Neural cell (in vitro differentiated cells): ENCODE measurements around the genes NOXRED1 and NRXN3.

DNA sequence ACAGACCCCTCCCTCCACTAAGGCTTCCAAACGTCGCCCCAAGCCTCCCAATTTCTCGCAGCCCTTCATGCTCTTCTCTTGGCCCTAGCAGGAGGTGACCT lies 484 bp downstream of the GSTZ1 start:
- RAMPAGE, long total RNA = no peak

DNA sequence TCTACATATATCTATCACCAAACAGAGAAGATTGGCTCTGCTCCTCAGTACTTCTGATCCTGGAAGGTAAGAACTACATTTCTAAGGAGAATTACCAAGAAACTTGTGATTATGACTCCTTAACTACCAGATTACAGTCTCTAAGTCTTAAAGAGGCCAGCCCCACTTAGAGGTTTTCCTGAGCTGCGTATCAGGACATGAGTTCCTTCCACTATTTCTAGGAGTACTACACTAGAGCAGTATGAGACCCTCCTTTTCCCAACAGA lies at the start of gene NOXRED1:
Gene NOXRED1, minus strand, starts transcription at position 71 of the 266 bp plus-strand sequence.
- RAMPAGE, long total RNA = no peak

DNA sequence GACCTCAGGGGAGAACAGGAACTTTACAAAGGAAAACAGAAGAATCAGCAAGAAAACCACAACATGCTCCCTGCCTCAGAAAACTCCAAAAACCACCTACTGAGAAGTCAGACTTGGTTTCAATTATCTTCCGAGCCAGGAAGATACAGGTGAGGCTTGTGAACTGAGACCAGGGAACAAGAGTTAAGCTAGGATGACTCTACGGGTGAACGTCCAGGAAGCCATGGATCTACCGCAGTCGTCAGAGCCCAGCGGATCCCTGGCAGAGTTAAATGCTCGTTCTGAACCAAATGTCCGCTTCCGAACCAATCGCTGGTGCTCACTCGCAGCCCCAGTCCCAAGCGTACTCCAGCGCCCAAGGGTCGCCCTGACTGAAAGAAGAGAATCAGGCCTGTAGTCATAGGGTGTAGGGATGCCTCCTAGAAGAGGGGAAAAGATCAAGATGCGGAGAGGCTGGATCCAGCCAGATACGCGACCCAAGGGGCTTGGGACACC lies 359 bp downstream of the VIPAS39 start:
- RAMPAGE, long total RNA = no peak

GRCh38 chr14:77988986-77989396 lies 181.2 kb upstream of the NRXN3 start:
- RAMPAGE, long total RNA = no peak

DNA sequence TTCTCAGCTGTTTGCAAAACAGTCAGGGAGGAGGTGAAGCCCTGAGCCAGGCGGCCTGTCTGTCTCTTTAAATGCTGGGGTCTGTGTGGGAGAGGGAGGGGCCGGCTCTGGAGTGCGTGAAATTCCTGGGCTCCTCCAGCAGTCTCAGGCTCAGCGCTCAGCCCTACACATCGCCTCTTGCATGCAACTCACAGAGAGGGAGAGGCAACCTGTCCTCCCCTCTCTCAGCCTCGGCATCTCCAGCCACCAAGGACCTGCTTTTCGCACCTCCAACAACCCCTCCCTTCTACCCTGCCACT lies at the start of gene NRXN3:
Gene NRXN3, plus strand, starts transcription at position 141 of the 299 bp plus-strand sequence.
- RAMPAGE, long total RNA = start-site peak on the plus strand centred at position 220 of the sequence, 161 bp wide, 823 and 1,880 reads in 2 replicates

DNA sequence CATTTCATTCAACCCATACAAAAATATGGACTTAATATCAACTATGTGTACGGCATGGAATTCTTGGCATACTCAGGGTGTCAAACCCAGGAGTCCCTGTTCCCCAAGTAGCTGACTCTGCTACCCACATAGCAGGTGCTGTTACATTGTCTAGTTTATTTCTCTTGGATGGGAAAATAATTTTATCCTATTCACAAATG lies 235.5 kb downstream of the NRXN3 start:
- RAMPAGE, long total RNA = no peak

- RAMPAGE, long total RNA = no peak
These were observed 396.3 kb downstream of the NRXN3 start for GRCh38 chr14:78566435-78566944.

DNA sequence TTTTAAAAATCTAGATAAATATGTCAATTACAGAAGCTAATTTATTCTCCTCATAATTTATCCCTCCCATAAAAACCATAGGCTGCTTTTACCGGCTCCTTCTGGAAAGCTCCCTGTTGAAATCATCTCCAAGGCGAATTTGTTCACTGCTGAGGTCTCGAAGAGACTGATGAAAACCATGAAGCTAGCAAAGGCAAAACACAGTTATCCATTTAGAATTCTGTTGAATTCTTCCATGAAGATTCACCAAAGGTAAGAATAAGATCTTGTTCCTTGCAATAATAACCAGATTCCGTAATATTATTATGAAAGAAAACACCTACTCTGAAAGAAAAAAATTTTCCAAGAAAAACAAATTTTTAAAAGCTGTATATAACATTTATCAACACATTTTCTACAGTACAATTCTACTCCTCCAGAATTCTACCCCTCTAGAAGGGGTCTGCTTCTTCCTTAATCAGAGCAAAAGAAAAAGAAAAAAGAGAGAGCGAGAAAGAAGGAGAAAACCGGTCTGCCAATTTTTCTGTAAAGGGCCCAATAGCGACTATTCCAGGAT lies 41.6 kb downstream of the CEP128 start:
- RAMPAGE, long total RNA = no peak

DNA sequence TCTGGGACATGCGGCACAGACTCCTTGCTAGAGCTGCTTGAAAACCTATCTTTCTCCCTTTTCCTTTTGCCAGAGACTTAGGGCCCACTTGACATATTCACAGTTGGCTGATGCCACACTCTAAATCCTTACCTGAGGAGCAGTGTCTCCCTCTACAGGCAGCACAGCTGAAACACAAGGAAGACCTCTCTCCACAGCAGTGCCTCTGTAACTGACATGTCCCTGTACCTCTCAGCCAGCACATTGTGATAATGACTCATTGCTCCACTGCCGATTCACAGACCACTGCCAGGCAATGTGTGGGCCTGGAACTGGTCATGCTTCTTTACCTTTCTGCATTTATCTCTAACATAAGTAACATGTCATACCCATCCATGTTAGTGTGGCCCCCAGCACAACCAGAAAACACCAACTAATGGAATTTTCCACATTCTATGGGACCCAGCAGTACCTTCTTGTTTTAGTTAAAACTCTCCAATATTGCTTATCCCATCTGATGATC lies 56.6 kb downstream of the GTF2A1 start:
- RAMPAGE, long total RNA = no peak

DNA sequence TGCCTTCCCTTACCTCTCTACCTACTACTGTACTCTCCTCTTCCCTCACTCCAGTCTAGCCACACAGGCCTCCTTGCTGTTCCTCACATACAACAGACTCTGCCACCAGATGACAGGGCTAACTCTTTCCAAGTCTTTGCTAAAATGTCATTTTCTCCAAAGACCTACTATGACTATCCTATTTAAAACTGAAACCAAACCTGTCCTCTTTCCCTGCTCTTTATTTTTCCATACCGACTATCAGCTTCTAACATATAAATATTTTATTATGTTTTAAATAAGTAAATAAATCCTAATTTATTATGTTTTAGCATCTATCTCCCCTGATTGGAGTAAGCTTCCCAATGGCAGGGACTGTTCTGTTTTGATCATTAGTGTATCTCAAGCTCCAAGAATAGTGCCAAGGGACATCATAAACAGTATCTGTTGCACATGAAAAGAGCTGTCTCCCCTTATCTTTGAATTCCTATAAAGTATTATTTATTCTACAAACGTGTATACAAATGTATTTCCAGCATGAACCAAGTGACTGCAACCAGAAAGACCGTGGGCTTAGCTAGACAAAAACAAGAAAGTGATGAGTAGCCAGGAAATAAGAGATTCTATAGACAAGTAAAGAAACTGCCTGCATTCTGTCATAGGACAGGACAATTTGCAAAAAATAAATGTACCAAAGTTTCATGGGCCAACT lies 37.8 kb downstream of the GTF2A1 start:
- RAMPAGE, long total RNA = no peak

- RAMPAGE, long total RNA = no peak
These were observed 15.2 kb downstream of the GTF2A1 start for GRCh38 chr14:81205670-81205915.

GRCh38 chr14:81749201-81749712 lies 215.6 kb upstream of the SEL1L start:
- RAMPAGE, long total RNA = no peak

DNA sequence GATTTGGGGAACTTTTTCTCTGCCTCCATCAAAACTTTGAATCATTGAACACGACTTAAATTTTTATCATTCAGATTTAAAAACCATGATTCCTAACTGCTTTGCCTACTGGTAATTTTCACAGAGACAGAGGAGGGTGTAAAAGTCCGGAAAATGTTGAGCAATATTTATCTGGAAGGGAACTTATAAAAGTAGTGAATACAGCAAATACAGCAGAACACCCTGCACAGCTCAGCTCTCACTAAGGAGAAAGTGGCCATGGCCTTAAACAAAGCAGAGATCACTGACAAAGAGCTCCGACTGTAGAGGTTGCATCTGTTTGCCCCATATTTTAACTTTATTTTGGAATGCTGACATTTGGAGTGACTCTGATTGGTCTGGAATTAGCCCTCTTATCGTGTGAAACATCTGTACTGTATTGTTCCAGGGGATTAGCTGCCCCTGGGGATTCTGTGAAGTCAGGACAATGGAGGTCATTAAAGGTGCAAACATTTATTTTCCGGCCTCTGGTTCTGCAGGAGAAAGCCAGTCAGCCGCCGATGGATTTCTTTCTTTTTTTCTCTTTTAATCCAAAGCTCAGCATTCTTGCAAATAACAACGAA lies 1275.7 kb upstream of the FLRT2 start:
- RAMPAGE, long total RNA = no peak

DNA sequence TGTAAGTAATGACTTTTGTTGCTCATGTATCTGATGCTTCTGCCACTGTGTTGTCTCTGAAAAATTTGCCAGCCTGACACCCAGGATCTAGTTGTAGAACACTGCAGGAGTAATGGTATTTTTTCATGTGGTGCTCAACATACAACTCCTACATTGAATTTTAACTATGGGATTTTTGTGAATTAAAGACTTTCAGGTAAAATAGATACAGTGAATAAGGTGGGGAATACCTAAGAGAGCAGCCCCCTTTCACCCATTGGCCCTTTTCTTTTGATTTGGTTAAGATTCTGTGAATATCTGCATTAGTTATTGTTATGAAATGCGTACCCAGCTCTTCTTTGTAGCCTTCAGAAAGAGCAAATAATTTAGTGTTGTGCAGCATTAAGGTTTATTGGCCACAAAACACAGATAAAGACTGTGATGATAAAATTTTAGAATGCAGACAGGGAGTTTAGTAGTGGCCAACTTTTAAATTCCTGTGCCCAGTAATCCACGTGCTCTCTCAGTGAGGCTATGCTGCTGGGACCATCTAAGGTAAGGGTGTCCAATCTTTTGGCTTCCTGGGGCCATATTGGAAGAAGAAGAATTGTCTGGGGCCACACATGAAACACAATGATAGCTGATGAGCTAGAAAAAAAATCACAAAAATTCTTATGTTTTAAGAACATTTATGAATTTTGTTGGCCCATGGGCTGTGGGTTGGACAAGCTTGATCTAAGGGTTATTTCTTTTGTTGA lies 23.1 kb downstream of the FLRT2 start:
- RAMPAGE, long total RNA = no peak

DNA sequence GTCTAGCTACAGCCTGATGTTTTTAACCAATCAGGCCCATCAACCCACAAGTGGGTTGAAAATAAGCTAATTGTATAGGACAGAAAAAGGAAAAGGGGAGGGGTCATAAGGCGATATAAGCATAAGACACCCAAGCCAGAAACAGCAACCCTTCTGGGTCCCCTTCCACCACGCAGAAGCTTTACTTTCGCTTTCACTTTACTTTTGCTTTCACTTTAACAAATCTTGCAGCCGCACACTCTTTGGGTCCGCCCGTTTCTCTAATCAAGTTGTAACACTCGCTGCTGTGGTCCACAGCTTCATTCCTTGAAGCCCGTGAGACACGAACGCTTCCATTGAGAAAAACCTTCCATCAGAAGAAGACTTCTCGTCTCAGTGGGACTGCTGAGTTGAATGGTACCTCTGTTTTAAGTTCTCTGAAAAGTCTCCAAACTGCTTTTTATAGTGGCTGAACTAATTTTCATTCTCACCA lies 404.6 kb downstream of the FLRT2 start:
- RAMPAGE, long total RNA = no peak

- RAMPAGE, long total RNA = no peak
These were observed 40.8 kb downstream of the GPR65 start for GRCh38 chr14:88045627-88046215.

GRCh38 chr14:88049416-88049758 lies 44.5 kb downstream of the GPR65 start:
- RAMPAGE, long total RNA = no peak

DNA sequence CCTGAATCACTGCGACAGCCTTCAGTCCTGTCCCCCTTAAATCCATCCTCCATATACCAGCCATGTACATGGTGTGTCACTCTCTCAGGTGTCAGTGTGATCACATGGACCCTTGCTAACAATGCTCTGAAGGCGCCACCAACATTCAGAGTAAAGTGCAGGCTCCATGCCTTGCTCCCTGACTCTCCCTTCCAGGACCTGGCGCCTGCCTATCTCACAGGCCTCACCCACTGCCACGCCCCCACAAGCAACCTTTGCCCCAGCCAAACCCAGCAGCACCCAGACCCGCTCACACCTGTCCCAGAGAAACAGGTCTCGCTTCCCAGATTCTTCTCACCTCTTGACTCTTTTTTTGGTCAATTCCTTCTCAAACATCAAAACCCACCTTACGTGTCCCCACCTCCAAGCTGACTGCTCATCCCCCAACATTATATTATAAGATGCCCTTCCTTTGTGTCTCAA lies 52.3 kb downstream of the KCNK10 start:
- RAMPAGE, long total RNA = no peak

DNA sequence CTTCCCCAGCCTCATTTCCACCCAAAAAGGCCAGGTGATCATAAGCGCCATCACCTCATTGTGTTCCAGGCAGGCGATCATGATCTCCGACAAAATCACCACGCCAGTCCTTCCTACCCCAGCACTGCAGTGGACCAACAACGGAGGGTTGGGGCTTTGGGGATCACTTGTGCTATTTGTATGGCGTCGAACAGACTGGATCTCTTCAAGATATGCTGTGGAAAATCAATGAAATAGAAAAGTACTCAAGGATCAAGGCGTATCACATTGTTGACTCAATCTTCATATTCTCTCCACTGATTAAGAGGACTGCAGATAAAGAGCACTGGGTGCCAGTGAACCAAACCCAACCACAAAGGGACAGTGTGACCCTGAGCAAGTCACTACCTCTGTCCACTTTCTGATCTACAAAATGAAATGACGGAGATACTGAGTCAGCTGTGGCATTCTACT lies 83.4 kb downstream of the SPATA7 start:
- RAMPAGE, long total RNA = no peak

GRCh38 chr14:88565304-88565872 lies 2.6 kb downstream of the ZC3H14 start:
- RAMPAGE, long total RNA = no peak